Parotid gland (tissue), 1 donor: Measurements from ENCODE around the genes ZNF800 and CCDC136.

- PRO-cap, result no peak
Measured at GRCh38 chr7:125034062-125034398, 104.4 kb upstream of the POT1 start.

DNA sequence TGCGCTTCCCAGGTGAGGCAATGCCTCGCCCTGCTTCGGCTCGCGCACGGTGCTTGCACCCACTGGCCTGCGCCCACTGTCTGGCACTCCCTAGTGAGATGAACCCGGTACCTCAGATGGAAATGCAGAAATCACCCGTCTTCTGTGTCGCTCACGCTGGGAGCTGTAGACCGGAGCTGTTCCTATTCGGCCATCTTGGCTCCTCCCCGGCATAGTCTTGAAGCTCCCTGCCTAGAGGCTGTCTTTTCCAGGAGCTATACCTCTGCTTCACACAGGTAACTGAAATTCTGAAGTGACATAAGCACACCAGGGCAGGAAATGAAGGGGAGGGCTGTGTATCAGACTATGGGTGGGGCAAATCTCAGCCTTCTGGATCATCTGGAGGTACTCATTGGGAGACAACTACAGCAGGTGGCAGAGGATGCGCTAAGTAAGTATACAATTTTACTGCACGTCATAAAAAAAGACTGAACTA, 252.2 kb upstream of the POT1 start:
- PRO-cap, result no peak

GRCh38 chr7:125563859-125564629, 634.4 kb upstream of the POT1 start:
- PRO-cap, result no peak

DNA sequence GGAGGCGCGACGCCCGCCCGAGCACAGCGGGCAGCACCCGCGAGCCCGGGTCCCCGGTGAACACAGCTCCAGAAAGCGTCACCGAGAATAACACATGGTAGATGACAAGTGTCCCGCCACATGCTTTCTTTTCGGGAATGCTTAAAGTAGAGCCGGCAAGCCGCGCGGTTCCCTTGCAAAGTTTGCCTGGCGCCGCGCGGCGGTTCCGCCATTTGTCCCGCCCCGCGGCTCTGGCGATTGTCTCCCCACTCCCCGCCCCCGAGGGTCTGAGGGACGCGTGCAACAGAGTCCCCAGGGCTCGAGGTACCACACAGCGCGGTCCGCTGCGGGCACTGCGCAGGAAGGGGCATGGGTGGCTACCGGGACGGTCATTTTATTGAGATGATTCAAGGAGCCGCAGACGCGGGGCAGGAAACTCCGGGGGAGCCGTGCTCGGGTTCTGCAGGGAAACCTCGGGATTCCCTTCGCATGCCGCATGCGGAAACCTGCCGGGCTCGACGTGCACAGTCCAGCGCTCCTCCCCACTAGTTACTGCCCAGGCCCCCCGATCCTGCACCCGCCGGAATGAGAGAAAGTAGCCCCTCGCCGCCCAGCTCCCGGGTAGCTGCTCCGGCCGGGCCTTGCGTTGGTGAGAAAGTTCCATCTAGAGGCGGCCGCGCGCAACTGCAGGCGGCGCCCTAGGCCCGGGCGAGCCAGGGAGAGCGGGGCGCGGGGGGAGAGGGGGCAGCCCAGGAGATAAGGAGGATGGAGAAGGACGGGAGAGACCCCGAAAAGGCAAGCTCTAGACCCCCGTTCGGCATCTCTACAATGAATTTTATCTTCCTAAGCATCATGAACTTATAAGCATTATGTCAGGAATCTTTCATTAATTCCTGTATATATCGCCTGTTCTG, 946 bp upstream of the GRM8 start:
- PRO-cap, result no peak

DNA sequence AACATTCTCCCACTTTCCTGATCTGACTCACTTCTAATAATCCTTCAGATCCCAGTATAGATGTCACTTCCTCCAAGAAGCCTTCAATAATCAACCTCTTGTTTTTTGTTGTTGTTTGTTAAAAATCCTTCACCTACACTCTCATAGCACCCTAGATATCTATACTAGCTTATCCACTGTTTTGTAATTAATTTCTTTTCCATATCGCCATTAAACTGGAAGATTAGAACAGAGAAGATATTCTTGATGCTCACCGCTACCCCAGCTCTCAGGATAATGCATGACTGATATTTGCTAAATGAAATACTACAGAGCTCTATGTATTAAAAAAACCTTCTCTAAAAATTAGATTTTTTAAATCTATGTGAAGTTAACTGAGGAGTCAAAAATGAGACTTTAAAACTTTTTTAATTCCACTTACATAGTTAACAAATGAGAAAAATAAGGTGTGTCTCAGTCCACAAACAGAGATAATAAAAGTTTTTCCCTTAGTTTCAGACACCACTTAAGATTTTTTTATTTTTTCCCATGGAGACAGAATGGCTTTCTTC, 12.4 kb downstream of the ZNF800 start:
- PRO-cap, result no peak

DNA sequence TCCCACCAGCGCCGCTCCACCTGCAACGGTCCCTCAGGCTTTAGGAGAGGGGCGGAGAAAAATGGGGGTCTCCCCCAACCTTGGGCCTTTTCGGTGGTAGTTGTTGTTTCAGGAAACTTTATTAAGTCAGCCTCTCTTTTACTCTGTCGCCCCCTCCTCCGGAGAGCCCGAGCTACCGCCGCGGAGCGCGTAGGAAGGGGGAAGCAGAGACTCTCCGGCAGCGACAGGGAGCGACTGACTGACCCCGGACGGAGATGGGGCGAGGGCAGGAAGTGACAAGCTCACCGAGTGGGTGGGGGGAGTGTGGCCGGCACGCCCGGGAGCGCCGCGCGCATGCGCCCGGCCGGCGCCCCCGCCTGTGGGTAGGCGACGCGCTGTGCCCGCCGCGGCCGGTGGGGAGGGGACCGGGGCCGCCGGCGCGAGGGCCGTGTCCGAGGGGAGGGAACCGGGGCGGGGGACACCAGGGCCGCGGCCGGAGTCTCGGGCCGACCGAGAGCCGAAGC, at the start of gene ZNF800:
Gene ZNF800, minus strand, starts transcription at position 240 of the 503 bp plus-strand sequence.
- PRO-cap, result bidirectional peak, plus-strand start at position 386 of the sequence, minus-strand start at position 236 of the sequence

GRCh38 chr7:127703113-127703474, 51.1 kb downstream of the SND1 start:
- PRO-cap, result no peak

DNA sequence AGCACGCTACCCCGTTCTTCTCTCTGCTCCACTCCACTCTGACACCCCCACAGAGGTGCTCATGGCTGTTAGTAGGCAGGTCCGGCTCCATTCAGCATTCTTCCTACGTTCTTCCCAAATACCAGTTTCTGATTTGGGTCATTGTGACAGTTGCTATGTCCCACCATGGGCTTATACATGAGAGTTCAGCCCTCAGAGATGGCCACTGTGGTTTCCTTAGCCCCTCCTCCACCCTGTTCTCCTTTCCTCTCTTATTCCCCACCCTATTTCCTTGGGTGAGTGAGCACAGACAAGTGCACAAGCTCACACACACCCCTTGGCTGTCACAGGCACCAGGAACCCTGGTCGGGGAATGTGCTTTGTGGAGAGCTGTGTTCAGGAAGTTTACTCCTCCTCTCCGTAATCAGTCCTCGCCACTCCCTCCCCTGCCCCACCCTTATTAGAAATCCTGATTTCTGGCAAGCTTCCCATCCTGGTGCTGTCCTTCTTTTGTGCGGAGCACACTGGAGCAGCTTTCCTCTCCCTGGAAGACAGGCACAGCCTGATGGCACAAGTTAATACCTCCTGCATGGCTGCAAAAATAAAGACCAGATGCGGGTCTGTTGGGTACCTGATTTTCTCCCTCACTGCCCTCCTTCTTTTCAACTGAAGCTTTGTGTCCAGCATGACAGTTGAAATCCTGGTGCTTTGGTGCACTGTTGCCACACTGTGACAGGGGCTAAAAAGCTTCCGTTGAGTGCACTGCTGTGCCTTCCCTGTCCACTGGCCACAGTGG, 55.2 kb downstream of the LRRC4 start:
- PRO-cap, result no peak

- PRO-cap, result no peak
Measured at GRCh38 chr7:128027441-128028250, 3.6 kb downstream of the LRRC4 start.

- PRO-cap, result no peak
Measured at GRCh38 chr7:128314498-128315221, 29.0 kb downstream of the RBM28 start.

- PRO-cap, result no peak
Measured at GRCh38 chr7:128338483-128339064, 5.1 kb downstream of the RBM28 start.

DNA sequence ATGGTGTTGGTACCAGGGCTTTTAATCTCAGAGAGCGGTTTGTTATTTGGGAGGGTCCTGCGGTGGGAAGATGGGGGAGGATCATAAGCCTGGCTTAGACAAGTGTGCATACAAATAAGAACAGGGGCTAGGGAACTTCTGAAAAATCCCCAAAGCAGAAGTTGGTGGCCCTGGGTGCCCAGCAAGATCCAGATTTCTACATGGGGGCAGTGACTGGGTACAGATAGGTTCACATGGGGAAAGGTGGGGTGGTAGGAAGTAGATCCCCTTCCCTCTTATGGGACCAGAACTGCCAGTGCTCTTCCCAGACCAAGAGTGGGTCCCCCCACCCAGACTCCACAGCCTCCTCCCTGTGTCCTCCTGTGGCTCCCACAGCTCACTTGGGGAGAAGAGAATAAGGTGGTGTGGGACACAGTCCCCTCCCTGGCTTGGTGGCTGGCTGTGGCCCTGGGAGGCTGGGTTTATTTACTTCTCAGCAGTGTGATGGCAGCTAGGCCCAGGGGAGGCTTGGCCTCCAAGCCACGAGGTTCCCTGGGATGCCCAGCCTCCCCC, 2.9 kb downstream of the IMPDH1 start:
- PRO-cap, result no peak

GRCh38 chr7:128410178-128410834, 524 bp upstream of the IMPDH1 start:
- PRO-cap, result no peak

DNA sequence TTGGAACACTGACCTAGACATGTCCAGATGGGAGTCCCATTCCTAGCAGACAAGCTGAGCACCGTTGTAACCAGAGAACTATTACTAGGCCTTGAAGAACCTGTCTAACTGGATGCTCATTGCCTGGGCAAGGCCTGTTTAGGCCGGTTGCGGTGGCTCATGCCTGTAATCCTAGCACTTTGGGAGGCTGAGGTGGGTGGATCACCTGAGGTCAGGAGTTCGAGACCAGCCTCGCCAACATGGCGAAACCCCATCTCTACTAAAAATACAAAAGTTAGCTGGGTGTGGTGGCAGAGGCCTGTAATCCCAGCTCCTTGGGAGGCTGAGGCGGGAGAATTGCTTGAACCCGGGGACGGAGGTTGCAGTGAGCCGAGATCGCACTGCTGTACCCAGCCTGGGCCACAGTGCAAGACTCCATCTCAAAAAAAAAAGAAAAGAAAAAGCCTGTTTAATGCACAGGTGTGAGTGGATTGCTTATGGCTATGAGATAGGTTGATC, 1.9 kb downstream of the HILPDA start:
- PRO-cap, result no peak

DNA sequence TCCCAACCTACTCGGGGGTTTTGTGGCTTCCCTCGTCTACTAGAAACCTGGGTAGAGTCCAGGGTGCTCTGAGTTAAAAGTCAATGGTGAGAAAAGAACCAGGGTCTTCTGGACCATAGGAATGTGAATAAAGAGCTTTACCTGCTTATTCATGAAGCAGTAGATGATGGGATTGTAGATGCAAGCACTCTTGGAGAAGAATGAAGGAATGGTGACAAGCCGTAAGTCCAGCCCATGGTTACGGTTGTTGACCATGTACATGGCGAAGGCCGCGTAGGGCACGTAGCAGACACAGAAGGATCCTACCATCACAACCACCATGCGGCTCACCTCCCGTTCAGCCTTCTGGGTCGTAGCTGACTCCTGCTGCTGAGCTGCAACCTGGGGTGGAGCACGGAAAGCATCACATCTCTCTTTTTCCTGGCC, 2.1 kb downstream of the OPN1SW start:
- PRO-cap, result no peak

- PRO-cap, result no peak
Measured at GRCh38 chr7:128791597-128792414, at the start of gene CCDC136. Gene CCDC136, plus strand, starts transcription at chr7:128791968.

DNA sequence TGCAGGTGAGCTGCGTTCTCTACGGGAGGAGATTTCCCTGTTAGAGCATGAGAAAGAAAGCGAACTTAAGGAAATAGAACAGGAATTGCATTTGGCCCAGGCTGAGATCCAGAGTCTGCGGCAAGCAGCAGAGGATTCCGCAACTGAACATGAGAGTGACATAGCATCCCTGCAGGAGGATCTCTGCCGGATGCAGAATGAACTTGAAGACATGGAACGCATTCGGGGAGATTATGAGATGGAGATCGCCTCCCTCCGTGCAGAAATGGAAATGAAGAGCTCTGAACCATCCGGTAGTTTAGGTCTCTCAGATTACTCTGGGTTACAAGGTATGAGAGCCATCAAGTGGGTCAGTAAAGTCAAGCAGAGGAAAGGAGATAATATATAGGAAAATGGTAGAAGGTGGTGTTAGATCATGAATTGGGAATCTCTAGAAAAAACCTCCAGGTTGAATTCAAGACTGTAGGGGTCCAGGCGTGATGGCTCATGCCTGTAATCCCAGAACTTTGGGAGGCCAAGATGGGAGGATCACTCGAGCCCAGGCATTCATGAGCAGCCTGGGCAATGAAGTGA, 9.5 kb downstream of the CCDC136 start:
- PRO-cap, result no peak

DNA sequence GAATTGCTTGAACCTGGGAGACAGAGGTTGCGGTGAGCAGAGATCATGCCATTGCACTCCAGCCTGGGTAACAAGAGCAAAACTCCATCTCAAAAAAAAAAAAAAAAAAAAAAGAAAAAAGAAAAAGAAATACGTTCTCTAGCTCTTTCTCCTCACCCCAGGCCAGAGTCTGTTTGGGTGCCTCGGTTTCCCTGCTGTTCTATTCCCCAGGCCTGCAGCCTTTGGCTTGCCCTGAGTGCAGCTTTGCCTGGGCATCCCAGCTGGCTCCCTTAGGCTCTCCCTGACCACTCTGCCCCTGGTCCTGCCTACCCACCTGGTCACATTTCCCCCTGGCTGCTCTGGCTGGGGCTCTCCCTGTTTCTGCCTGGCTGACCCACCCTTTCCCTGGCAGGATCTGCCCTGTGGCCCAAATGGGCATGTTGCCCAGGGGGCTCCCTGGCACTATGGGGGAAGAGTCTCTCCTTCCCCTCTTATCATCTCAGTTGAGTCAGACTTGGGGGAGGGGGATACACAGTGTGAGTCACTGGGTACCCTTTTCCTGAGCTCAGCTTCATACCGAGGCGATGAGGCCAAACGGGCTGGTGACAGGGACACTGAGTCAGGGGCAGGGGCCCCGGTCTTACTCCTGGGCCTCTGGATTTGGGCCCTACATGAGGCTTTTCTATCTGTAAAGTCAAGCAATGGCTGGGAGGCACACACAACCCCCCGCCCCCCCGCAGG, 915 bp upstream of the FLNC start:
- PRO-cap, result no peak

DNA sequence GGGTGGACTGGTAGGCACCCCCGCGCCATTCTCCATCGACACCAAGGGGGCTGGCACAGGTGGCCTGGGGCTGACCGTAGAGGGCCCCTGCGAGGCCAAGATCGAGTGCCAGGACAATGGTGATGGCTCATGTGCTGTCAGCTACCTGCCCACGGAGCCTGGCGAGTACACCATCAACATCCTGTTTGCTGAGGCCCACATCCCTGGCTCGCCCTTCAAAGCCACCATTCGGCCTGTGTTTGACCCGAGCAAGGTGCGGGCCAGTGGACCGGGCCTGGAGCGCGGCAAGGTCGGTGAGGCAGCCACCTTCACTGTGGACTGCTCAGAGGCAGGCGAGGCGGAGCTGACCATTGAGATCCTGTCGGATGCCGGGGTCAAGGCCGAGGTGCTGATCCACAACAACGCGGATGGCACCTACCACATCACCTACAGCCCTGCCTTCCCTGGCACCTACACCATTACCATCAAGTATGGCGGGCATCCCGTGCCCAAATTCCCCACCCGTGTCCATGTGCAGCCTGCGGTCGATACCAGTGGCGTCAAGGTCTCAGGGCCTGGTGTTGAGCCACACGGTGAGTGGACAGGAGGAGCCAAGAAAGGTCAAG, 14.6 kb downstream of the FLNC start:
- PRO-cap, result no peak

DNA sequence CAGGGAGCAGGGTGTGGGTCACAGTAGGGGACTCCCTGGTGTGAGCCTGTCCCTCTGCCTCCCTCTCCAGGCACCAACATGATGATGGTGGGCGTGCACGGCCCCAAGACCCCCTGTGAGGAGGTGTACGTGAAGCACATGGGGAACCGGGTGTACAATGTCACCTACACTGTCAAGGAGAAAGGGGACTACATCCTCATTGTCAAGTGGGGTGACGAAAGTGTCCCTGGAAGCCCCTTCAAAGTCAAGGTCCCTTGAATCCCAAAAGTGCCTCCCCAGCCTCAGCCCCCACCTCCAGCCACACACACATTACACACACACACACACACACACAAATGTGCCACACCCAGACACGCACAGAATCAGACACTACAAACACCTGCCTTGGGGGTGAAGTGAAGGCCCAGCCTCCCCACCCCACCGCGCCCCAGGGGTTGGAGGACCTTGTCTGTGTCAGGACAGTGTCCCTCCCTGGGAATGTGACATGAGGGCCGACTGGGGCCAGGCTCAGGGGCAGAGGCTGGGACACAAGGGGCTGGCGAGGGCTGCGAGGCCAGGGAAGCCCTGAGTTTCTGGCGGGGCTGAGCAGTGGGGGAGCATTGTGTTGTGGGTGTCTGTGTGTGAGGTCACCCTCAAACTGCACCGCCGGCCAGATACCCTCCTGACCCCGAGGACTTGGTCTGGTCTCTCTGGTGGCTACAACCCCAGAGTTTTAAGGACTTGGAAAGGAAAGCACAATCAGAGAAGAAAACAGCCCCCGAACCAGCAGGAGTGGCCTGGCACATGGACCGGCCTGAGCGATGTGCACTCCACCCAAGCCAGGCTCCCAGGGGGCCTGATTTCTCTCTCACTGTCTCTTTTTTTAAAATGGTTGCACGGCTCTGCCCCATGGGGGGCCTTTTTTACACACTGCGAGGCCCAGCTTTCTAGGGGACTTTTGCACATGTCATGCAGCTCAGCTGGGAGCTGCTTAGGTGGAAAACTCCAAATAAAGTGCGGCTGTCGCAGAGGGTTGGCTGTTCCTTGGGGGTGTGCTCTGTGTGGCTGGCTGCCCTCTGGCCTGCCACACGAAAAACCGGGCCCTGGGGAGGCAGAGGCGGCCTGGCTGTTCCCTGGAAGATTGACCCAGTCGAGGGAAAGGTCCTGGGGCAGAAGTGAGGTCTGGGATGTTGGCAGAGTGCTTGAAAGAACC, 4.0 kb upstream of the ATP6V1F start:
- PRO-cap, result no peak